Mesenchymal stem cell of Wharton's jelly (primary cell): ENCODE data around the gene H3Y1.

DNA sequence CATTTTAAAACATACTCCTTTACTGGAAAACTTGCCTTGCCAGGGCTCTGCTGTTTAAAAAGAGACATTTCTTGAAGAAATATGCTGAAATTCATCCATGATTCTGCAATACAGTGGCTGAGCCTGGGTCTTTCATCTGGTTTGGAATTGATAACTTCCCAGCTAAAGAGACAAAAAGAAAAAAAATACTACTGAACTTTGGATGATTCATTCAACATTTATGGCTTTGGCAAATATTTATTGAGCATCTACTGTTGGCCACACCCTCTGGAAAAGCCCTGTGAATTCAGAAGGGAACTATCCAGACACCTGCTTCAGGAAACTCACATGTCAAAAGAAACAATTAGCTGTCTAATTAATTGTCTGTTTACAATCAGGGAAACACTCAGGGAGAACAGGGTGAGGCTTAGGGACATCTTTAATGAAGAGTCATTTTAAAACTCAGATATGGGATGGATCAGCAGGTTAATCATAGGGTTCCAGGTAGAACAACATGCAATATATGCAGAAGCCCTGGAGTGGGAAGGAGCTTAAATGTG, 17.8 kb upstream of the ZNF622 start:
- CAGE, long polyA plus RNA: no peak

DNA sequence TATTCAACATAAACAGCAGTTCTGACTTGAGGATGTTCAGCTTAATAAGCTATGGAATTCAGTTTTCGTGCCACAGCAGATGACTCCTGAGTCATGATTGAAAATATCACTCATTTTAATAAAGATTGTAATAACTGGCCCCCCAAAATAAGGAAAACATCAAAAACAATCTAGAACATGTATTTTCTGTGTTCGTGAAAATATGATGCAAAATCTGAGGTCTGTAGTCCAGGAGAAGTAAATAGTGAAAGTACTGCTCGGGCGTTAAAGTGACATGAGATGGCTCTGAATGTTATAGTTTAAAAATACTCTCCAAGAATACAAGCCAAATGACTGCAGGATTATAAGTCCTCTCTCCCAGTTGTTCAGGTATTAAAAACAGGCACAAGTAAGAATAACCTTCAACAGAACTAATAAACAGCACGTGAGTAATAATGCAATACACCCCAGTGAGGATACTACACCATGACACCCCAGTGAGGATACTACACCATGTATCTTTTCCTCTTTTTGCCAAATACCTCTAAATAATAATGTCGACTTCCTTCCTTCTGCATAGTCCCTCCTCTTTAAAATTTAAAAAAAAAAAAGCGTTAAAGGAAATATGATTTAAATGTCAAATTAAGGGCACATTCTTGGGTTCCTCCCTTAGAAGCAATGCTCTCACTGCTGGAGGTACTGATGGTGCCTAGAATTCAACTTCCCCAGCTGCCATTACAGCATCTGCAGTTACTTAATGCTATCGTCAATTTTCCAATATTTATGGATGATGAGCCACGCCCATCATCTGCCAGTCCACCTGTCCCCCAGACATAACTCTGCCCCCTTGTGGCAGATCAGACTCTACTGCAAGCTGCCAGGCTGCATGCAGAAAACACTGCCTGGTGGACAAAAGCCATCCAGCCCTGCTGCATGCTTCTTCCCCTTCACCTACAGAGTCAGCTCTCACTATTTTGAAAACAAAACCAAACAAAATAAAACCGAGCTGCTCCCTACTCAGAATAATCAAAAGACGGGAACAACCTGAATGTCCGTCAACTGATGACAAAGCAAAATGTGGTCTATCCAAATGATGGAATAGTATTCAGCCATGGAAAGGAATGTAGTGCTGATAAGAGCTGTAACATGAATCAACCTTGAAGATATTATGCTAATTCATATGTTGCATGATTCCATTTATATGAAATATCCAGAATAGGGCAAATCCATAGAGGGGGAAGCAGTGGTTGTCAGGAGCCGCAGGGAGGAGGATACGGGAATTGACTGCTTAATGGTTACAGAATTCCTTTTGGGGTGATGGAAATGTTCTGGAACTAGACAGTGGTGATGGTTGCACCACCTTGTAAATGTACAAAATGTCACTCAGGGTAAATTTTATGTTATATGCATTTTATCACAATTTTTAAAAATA, 66.6 kb downstream of the RETREG1 start:
- CAGE, long polyA plus RNA: no peak

DNA sequence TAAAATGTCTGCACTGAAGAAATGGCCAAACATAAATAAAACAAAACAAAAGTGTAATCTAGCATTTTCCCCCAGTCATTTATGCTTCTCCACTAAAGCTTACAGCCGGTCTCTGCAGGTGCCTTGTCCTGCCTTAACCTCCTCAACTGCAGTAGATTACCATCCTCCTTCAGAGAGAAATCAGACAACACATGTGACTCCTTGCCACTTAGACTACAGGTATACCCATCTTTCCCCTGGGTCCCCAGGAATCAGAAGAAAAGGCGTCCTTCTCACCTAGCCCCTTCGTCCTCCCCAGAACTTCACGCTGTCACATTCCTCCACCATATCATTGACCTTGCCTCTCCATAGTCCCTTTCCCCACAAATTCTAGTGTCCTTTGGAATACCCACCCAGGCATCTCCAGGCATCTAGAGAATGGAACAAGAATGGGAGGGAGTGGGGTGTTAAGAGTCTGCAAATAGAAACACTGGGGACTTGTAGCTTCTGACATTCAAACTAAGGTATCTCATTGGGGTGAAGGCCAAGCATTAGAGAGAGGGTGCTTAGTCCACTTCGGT, 11.6 kb downstream of the RETREG1 start:
- CAGE, long polyA plus RNA: no peak

GRCh38 chr5:16765817-16766427, 149.1 kb upstream of the RETREG1 start:
- CAGE, long polyA plus RNA: no peak

- CAGE, long polyA plus RNA: no peak
These were observed 152.1 kb upstream of the RETREG1 start for GRCh38 chr5:16768876-16769301.

- CAGE, long polyA plus RNA: no peak
These were observed 61.6 kb downstream of the MYO10 start for GRCh38 chr5:16874316-16875089.

GRCh38 chr5:16894211-16895024, 41.7 kb downstream of the MYO10 start:
- CAGE, long polyA plus RNA: no peak

GRCh38 chr5:17123666-17124000, 93.8 kb upstream of the BASP1 start:
- CAGE, long polyA plus RNA: no peak

DNA sequence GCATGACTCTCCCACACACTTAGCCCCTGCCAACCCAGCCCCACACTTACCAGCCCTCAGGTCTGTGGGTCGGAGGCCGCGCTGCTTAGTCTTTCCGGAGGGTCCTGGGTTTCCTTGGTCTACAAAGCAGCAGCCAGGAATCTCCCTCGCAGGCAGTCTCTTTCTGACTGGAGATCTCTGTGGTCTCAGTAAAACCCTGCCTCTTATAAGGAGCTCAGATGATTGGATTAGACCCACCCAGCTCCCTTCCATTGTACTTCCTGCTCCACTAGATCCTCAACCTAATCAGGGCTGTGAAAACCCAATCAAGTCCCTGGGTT, at the start of gene H3Y1:
Gene H3Y1, minus strand, starts transcription at position 181 of the 320 bp plus-strand sequence.
- CAGE, long polyA plus RNA: no peak

- CAGE, long polyA plus RNA: no peak
These were observed 699.8 kb downstream of the CDH18 start for GRCh38 chr5:19288123-19288740.

DNA sequence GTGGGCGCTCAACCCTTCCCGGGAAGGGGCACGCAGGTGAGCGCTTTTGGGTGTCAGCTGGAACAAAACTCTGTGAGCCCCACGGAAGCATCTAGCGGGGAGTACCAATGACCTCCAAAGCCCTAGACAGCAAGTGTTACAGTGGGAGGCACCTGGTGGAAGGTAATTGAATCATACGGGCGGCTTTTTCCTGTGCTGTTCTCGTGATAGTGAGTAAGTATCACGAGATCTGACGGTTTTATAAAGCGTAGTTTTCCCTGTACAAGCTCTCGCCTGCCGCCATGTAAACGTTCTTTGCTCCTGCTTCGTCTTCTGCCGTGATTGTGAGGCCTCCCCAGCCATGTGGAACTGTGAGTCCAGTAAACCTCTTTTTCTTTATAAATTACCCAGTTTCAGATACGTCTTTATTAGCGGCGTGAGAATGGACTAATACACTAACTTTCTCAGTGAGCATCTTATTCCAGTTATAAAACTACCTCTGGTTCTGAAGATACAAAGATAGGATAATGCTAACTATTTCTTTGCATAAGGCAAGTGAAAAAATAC, 628.2 kb upstream of the CDH18 start:
- CAGE, long polyA plus RNA: no peak

DNA sequence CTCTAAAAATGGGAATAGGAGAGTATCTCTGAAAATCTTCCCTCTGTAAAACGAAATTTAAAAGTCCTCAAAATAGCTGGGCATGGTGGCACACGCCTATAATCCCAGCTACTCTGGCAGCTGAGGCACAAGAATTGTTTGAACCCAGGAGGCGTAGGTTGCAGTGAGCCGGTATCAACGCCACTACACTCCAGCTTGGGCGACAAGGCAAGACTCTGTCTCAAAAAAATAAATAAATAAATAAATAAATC, 152.6 kb upstream of the CDH9 start:
- CAGE, long polyA plus RNA: no peak

DNA sequence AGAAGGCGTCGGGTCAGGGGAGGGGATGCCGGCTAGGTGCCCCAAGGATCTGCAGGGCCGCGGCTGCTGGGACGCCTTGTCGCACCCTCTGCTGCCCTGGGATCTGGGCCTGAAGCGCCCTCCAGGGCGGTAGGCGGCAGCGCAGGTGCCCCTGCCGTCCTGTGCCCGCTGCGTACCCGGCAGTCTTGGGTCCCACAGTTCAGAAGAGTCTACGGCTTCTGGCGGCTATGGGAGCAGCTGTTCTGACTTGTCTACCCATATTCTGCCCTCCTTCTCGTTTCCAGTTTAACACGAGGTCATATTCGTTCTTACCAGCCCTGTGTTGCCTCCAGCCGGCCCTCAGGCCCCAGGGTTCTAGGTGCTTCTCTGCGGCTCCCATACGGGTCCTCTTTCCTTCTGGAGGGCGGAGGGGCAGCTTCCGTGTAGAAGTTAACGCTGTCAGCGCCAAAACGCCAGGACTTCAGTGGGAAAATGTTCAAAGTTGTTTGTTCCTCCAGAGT, 1771.9 kb upstream of the CDH9 start:
- CAGE, long polyA plus RNA: no peak

DNA sequence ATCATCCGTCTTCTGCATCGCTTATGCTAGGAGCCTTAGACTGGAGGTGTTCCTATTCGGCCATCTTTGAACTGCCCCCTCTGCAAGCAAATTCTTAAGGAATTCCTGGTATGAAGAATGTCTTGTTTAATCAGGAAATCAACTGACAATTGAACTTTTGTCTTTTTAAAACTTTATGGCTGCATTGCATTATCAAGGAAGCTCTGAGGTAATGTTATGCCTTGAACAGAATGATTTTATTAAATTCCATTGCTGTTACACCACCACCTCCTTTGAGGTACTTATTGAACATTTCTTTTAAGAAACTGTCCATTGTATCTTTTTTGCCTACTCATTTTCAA, 1915.7 kb upstream of the CDH9 start:
- CAGE, long polyA plus RNA: no peak

- CAGE, long polyA plus RNA: no peak
These were observed 1810.9 kb upstream of the CDH6 start for GRCh38 chr5:29382590-29383051.

GRCh38 chr5:31514922-31515377, 16.9 kb downstream of the DROSHA start:
- CAGE, long polyA plus RNA: no peak

GRCh38 chr5:31530643-31531341, 1.1 kb downstream of the DROSHA start:
- CAGE, long polyA plus RNA: no peak

DNA sequence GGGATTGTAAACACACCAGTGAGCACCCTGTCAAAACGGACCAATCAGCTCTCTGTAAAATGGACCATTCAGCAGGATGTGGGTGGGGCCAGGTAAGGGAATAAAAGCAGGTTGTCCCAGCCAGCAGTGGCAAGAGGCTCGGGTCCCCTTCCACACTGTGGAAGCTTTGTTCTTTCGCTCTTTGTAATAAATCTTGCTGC, 139.2 kb downstream of the PDZD2 start:
- CAGE, long polyA plus RNA: no peak

- CAGE, long polyA plus RNA: no peak
These were observed 236.7 kb downstream of the GOLPH3 start for GRCh38 chr5:31937118-31938145.

DNA sequence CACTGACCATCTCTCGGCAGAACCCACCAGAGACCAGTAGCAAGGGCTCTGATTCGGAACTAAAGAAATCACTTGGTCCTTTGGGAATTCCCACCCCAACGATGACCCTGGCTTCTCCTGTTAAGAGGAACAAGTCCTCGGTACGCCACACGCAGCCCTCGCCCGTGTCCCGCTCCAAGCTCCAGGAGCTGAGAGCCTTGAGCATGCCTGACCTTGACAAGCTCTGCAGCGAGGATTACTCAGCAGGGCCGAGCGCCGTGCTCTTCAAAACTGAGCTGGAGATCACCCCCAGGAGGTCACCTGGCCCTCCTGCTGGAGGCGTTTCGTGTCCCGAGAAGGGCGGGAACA, 83.4 kb downstream of the GOLPH3 start:
- CAGE, long polyA plus RNA: no peak